Amniotic epithelial cell (primary cell): ENCODE results near the genes C10orf143 and STK32C.

DNA sequence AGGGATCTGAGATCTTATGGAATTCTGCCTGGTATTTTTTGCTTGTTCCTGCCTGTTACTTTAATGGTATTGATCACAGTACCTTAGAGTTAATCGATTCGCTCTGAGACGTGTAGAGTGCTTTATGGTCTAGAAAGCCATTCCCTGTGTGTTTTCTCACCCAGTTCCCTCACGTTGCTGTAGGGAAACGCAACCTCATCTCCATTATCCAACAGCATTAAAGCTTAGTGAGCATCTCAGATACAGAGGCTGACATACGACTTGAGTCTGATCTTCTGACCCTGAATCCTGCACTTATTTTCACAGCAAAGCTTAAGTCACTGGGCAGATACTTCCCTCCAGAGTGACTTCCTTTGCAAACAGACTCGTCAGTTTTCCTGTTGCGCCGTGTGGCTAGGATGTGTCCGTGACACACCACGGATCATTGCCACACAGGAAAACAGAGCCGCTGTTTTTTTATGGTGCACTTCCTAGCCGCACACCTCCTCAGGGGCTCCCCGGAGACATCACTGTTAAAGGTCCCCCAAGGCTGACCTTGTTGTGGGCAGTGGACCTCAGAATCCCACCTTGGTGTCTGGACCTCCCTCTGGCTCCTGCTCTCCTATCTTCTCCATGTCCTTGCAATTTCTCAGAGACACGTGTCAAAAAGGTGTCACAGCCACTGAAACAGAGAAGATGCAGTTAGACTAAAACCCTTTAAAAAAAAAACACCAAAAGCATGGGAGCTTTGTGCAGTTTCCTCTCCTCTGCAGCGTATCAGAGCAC, 94.9 kb upstream of the MKI67 start:
- RRBS, result no CpG with 5 or more reads among the region's 16 CpGs

DNA sequence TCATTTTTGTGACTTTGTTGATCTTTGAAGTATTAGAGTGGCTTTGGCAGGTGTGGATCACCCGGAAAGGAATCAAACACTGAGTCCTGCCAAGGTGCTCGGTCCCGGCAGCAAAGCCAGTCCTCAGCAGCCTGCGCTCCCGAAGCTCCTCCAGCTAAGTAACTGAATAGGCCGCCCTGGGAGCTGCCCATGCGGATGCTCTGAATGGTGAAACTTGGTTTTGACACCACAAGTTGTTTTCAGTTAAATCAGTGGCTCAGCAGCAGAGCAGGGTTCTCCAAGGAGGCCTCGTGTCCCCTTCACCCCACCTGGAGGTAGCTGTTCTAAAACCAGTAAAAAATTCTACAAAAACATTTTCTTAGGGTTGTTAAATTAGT, 3.5 kb downstream of the MGMT start:
- RRBS, result no CpG with 5 or more reads among the region's 8 CpGs

GRCh38 chr10:129777577-129777987, 186.5 kb downstream of the EBF3 start:
- RRBS, result no CpG with 5 or more reads among the region's 19 CpGs

GRCh38 chr10:129949569-129949805, 14.6 kb downstream of the EBF3 start:
- RRBS, result no CpG with 5 or more reads among the region's 6 CpGs

DNA sequence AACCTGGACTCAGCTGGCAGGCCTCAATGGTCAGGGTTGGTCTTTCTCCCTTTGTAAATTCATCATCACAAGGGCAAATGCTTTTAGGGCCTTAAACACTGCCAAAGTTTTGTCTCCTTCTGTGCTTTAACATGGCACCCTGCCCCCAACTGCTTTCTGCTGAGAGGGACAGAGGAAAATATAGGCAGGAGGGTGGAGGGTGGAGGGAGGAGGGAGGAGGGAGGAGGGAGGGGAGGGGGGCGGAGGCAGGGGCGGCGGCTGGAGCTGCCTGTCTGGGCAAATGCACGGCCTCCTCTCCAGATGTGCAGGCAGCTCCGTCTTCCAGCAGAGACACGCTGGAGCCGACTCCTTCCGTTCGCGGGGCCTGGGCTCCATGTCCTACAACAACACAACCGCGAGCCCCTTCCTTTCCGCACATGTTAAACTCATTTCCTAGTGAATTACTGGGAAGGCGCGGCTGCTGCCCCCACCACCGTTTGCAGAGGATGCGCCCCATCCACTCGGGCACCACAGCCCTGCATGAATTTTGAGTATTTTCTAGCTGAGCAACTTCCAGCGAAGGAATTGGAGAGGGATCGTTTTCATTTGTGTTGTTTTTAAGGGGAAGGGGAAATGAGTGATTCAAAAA, 14.2 kb downstream of the EBF3 start:
- RRBS, result no CpG with 5 or more reads among the region's 20 CpGs

GRCh38 chr10:130110714-130111033, at the start of gene C10orf143:
Gene C10orf143 (minus strand): TSS chr10:130110830.
- RRBS, result 2% methylated on average over 4 of the region's 23 CpGs

DNA sequence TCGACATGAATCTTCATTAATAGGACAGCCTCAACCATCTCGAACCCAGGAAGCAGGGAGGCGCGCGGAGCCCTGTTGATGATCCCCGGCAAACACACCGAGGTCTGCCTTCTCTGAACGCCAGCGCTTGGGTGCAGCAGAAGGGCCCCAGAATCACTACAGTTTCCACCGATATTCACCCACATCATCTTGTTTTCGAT, 563.6 kb downstream of the TCERG1L start:
- RRBS, result no CpG with 5 or more reads among the region's 11 CpGs

DNA sequence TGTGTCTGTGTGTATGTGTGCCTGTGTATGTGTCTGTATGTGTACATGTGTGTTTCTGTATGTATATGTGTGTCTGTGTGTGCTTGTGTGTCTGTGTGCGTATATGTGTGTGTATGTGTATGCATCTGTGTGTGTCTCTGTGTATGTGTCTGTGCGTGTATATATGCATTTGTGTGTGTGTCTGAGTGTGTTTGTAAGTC, 171.9 kb downstream of the TCERG1L start:
- RRBS, result no CpG with 5 or more reads among the region's 2 CpGs

- RRBS, result 58% methylated on average over 2 of the region's 7 CpGs
Measured at GRCh38 chr10:131808976-131809410, 91.8 kb upstream of the PPP2R2D start.

GRCh38 chr10:131912573-131913100, 11.8 kb downstream of the PPP2R2D start:
- RRBS, result no CpG with 5 or more reads among the region's 6 CpGs

GRCh38 chr10:131919161-131920003, 18.6 kb downstream of the PPP2R2D start:
- RRBS, result no CpG with 5 or more reads among the region's 29 CpGs

DNA sequence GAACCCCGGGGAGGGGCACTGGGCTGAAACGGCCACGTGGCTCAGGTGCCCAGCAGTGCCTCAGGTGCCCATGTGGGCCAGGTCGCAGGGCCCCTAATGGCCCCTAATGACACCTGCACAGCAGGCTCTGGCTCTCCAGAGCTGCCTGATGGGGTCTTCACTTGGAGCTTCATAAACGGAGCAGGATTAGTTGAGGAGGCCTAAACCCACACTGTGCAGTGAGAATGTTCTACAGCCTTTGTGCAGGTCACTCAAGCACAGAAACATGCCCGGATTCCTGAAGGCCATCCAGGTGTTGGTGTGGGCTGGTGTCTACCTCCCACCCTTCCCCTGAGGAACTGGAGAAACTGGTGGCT, 32.8 kb upstream of the DPYSL4 start:
- RRBS, result 82% methylated on average over 1 of the region's 6 CpGs

- RRBS, result 2% methylated on average over 24 of the region's 41 CpGs
Measured at GRCh38 chr10:132187404-132187739, 624 bp downstream of the DPYSL4 start.

- RRBS, result no CpG with 5 or more reads among the region's 15 CpGs
Measured at GRCh38 chr10:132255522-132255979, 52.2 kb downstream of the STK32C start.

- RRBS, result no CpG with 5 or more reads among the region's 11 CpGs
Measured at GRCh38 chr10:132272501-132272700, 35.3 kb downstream of the STK32C start.

GRCh38 chr10:132307041-132308024, at the start of gene STK32C:
Gene STK32C (minus strand): TSS chr10:132307950.
- RRBS, result 2% methylated on average over 34 of the region's 133 CpGs

- RRBS, result no CpG with 5 or more reads among the region's 6 CpGs
Measured at GRCh38 chr10:132320028-132320449, 12.0 kb upstream of the LRRC27 start.

- RRBS, result 56% methylated on average over 16 of the region's 51 CpGs
Measured at GRCh38 chr10:132388700-132389934, 7.9 kb upstream of the PWWP2B start.

DNA sequence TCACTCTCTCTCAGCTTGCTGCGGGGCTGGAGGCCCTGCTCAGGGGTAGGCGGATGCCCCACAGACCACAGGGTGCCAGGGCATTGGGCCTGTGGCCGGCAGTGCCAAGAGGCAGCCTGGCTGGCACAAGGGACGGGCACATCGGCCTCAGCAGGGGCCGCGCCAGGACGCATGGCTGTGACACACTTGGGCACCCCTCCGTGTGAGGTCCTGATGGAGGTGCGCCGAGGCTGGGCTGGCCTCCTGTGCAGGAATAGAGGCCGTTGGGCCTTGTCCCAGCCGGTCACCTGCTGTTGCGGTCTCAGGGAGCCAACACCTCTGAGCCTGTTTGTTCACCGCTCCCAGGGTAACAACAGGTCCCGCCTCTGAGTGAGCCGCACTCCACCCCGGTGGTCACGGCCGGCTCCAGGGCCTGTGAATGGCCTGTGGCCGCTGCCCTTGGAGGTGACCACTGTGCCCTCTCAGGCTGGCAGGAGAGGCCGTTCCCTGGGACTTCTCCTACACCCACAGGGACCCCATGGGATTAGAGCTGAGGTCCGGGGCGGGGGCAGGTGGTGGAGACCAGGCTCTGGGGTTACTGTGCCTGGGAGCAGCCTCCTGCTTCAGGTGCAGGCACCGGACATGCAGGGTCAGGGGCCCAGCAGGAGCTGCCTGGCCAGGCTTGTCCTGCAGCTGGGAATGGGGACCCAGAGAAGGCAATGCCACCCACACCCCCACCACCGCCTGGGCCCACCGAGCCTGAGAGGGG, 12.0 kb downstream of the PWWP2B start:
- RRBS, result 86% methylated on average over 6 of the region's 27 CpGs

GRCh38 chr10:132422200-132422753, 25.3 kb downstream of the PWWP2B start:
- RRBS, result 65% methylated on average over 3 of the region's 20 CpGs